Gastroesophageal sphincter (tissue), 4 donors: ENCODE measurements around a stretch of chr6.

- PRO-cap: no peak
- RAMPAGE, long total RNA, 4 experiments: no peak in any of the 4 experiments
Observed at GRCh38 chr6:139943418-139943734, 568.9 kb upstream of the CITED2 start.

GRCh38 chr6:140148193-140149041 is 774.0 kb upstream of the CITED2 start:
- PRO-cap: no peak
- RAMPAGE, long total RNA, 4 experiments: no peak in any of the 4 experiments

DNA sequence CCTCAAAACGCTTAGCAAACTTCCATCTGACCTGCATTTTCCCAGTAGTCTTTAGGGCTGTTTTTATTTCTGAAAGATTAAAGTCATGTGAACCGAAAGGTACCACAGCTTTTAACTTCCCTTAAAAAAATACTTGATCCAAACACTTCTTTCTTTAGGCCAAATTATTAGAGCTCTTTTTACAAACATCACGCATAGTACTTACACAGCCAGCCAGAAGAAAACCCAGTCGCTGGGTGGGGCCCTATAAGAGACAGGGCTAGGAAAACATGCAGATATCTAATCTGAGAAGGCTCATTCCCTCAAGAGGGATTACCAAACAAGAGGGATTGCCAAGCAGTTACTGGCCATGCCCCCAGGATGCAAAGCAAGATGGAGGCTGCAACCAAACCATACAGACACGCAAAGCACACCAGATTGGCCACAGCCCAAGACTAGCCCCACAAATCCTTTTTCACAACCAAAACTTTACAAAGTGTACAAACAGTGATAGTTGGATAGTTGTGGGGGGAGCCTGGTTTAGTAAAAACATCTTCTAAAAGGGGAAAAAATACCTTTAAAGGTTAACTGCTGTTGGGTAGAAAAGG is 1235.4 kb upstream of the GJE1 start:
- PRO-cap: no peak
- RAMPAGE, long total RNA, 4 experiments: no peak in any of the 4 experiments

DNA sequence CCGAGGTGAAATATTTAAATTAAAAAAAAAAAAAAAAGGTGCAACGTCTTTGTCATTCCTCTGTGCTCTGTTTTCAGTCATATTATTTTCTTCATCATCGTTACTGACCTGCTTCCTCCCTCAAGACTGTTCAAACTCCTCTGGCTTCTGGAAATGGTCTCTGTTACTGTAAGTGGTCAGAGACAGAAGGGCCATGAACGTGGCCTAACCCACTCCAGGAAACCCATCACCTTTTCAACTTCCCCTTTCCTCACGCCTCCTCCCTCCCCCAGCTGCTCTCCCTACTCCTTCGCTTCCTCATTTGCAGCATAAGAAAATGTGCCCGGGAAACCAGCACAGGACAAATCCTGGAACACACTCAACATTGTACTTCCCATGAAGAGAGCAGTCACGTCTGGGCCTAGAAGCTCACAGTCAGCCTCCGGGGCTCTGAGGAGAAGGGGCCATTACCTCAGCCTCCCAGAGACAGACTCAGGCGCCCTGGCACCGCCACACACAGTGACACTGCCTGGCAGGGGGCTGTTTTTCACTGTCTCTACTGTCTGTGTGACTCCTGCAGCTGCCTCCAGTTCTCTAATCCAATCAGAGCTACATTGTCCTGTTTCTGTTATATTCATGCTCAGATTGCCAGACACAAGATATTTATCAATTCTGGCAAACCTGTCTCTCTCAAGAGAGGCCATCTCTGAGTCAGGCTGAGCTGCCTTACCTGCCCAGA is 242.4 kb downstream of the HIVEP2 start:
- PRO-cap: bidirectional peak, plus-strand start at position 387 of the sequence, minus-strand start at position 142 of the sequence
- RAMPAGE, long total RNA, 4 experiments: no peak in any of the 4 experiments

DNA sequence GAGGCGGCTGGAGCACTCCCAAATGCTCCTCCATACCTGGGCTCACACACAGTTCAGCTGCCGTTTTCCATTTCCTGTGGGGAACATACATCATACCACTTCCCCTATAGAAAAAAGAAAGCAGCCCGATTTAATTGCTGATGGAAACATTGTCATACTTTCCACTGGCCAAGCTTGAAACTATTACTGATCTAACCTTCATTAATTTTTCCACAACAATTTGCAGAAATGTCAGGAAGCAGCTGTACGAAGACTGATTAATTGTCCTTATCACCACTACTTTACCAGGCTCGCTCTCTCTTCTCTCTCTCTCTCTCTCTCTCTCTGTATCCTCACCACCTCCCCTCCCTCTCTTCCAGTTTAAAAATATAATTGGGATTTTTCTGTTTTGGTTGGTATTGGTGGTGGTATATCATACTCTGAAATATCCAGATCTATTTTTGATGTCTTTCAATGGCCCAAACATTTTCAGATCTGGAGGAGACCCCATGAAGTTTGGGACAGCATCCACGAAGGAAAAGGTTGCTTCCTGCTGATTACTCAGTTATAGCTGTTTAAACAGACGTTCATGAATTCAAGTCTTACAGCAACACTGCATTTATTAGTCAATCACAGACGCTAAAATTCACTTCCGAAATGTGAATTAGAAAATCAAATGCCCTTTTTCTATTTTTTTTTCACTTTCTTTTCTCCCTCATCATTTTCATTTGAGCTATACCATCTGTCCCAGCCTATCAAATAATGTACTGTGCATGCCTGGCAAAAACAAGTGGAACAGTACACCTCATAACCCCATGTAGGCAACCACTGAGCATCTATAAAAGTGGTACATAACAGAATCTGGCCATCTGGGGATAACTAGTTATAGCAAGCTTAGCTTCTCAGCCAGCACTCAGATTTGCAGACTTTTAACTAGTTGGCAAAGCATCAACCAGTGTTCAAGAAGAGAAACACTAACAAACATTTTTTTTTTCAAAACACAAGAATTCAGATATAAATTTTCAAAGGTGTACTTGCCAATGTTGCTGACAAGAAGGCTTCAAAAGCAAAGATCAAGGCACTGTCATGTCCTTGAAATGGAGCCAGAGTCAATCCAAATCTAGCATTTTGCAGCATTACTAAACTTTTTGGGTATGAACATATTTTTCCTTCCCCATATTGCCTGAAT is 124.6 kb downstream of the HIVEP2 start:
- PRO-cap: no peak
- RAMPAGE, long total RNA, 4 experiments: no peak in any of the 4 experiments

- PRO-cap: no peak
- RAMPAGE, long total RNA, 4 experiments: no peak in any of the 4 experiments
Observed at GRCh38 chr6:142871858-142872441, 73.0 kb downstream of the HIVEP2 start.

- PRO-cap: no peak
- RAMPAGE, long total RNA, 4 experiments: no peak in any of the 4 experiments
Observed at GRCh38 chr6:142896174-142897256, 48.5 kb downstream of the HIVEP2 start.

- PRO-cap: no peak
- RAMPAGE, long total RNA, 4 experiments: start-site peak on the minus strand in 1 of 4 experiments, at chr6:142916269-142916476 at its widest, 10 reads per replicate
Observed at GRCh38 chr6:142915722-142916906, 28.9 kb downstream of the HIVEP2 start.

GRCh38 chr6:142927774-142928231 is 17.2 kb downstream of the HIVEP2 start:
- PRO-cap: no peak
- RAMPAGE, long total RNA, 4 experiments: no peak in any of the 4 experiments

- PRO-cap: bidirectional peak, plus-strand start at chr6:142944271, minus-strand start at chr6:142944267
- RAMPAGE, long total RNA, 4 experiments: no peak in any of the 4 experiments
Observed at GRCh38 chr6:142943476-142944389, 1.2 kb downstream of the HIVEP2 start.

DNA sequence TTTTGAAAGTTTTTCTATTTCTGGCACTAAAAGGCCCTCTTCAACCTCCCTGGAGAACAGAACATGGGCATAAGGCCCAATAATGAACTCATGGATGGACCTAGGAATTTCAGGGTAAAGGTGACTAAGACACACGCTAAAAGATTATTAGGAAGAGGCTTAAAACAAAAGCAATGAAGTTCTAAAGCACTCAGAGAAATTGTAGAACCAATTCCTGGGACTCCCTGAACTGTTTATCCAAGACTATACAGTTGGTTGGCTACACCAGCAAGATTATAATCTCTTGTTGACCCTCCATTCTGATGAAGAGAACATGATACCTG is 1.1 kb downstream of the AIG1 start:
- PRO-cap: no peak
- RAMPAGE, long total RNA, 4 experiments: no peak in any of the 4 experiments

GRCh38 chr6:143181525-143181936 is 120.8 kb downstream of the AIG1 start:
- PRO-cap: no peak
- RAMPAGE, long total RNA, 4 experiments: no peak in any of the 4 experiments

DNA sequence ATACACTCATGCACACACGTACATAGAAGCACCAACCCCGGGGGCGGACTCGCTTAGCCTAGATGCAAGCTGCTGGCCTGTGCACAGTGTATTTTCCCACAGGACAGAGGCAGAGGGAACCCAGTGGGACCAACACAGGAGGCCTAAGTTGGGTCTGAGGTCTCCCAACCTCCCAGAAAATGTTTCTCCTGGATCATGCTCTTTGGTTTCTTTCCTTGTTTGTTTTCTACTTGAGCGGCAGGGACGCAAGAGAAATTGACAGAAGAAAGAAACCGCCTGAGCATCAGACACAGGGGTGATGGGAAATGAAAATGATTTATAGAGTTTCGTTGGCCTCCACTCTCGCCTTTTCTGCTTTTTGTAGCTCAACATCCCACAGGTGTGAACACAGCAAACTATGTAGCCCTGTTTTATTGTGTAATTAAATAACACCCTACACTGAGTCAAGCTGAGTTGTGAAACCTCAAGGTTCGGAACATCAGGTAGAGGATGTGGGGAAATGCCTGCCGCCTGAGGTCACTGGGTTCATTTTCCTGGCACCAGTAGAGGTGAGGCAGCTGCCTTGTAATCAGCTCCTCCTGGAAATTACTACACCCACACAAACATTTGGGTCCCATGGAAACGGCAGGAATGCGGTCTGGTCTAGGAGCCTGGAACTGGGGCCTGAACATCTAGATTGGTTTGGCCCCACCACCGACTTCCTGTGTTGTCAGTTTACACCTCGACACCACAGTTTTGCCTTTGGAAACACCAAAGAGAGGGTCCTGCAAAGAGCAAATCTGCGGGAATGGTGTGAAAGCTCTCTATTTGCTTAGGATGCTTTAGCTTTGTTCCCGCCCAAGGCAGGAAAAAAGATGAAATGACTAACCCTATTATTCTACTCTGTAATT is 53.2 kb downstream of the ADAT2 start:
- PRO-cap: no peak
- RAMPAGE, long total RNA, 4 experiments: no peak in any of the 4 experiments

GRCh38 chr6:143514862-143515593 is 3.5 kb upstream of the FUCA2 start:
- PRO-cap: no peak
- RAMPAGE, long total RNA, 4 experiments: no peak in any of the 4 experiments

DNA sequence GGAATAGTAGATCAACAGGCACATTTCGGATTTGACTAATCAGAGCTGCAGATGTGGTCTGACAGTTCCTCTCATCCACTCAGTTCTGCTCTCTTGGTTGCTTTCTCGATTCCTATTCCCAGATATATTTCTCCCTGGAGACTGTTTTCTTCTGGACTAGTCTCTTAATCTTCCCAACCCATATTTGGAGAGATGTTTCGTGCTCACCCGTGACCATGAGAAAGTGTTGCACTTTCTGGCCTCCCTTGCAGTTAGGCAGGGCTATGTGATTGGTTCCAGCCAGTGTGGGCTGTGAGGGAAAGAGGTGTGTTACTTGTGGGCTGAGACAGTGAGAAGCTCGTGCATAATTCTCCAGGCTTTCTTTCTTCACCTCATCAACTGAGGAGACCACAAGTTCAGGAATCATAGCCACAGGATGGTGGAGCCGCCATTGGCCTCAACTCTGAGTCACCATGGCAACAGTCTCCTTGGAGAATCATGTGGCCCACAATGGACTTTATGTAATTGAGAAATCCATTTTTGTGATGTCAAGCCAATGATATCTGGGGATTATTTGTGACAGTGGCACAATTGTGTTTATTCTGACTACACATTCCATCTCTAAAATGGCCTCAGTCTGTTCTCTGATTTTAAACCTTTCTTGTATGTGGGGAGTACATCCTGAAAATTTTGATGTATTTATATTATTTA is 57.5 kb upstream of the FUCA2 start:
- PRO-cap: no peak
- RAMPAGE, long total RNA, 4 experiments: no peak in any of the 4 experiments

- PRO-cap: no peak
- RAMPAGE, long total RNA, 4 experiments: no peak in any of the 4 experiments
Observed at GRCh38 chr6:143679870-143680576, 2.3 kb downstream of the PHACTR2 start.

DNA sequence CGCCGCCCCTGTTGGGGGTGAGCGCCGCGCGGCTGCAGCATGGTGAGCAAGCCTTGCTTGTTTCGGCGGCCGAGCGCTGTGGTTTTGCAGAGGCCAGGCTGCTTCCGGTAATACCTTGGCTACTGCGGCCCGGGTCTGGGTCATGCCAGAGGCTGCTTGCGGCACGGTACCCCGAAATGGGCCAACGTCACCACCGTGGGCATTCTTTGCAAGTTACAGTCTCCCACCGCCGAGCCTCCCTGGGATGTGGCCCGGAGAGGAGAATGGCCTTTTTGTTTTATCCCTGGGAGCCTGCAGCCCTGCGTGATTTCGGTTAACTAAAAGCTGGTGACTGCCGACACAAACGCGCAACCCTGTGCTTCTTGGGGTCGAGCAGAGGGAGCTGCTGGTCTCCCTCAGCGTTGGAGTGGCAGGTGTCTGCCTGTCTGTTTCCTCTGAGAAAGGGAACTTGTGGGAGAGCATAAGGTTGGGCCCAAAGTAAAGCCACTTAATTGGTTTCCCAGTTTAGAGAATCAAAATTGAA is 362 bp downstream of the LTV1 start:
- PRO-cap: no peak
- RAMPAGE, long total RNA, 4 experiments: no peak in any of the 4 experiments

GRCh38 chr6:143901716-143902166 is 37.5 kb downstream of the ZC2HC1B start:
- PRO-cap: no peak
- RAMPAGE, long total RNA, 4 experiments: no peak in any of the 4 experiments

- PRO-cap: no peak
- RAMPAGE, long total RNA, 4 experiments: no peak in any of the 4 experiments
Observed at GRCh38 chr6:144159733-144160130, 9.4 kb downstream of the STX11 start.

GRCh38 chr6:144265929-144266437 is 19.2 kb upstream of the UTRN start:
- PRO-cap: unidirectional peak, plus-strand start at chr6:144266295; unidirectional peak, plus-strand start at chr6:144266363
- RAMPAGE, long total RNA, 4 experiments: no peak in any of the 4 experiments